Epithelial cell of prostate (primary cell): ENCODE results near the gene ODF3L1.

DNA sequence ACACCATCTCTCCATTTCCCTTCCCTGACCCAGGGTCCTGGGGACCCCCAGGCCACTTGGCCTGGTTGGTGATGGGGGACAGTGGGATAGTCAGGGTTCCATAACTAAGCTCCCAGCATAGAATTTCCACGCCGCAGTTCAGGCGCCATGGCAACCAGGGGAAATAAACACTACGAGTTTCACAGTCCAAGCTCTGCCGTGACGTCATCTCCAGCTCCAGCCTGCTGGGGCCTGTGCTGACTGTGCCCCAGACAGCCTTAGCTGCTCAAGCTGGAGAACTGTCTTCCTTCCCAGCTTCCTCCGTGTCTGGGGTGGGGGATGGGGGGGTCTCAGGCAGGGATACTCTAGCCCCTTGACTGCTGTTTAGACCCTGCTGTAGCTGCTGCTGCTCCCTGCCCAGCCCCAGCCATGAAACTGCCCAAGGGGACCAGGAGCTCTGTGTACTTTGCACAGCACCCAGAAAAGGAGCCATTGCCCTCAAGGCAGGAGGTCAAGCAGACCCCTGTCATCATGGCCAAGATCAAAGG, at the start of gene ODF3L1:
Gene ODF3L1, plus strand, starts transcription at position 250 of the 527 bp plus-strand sequence.
- RRBS, result no CpG with 5 or more reads among the region's 7 CpGs

DNA sequence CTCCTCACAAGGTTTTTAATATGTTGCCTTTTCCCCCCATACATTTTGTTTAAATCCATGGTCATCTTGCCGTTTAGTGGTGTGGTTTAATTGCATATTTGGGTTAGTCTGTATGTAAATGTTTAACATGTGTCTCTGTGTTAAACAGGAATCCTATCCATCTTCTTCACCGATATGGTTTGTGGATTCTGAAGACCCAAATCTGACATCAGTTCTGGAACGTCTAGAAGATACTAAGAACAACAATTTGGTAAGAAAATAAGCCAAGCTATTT, 10.9 kb downstream of the UBE2Q2 start:
- RRBS, result no CpG with 5 or more reads among the region's 3 CpGs

GRCh38 chr15:75891793-75892161, 11.9 kb upstream of the FBXO22 start:
- RRBS, result no CpG with 5 or more reads among the region's 1 CpG

GRCh38 chr15:76163230-76163930, 103.6 kb downstream of the TMEM266 start:
- RRBS, result no CpG with 5 or more reads among the region's 12 CpGs

DNA sequence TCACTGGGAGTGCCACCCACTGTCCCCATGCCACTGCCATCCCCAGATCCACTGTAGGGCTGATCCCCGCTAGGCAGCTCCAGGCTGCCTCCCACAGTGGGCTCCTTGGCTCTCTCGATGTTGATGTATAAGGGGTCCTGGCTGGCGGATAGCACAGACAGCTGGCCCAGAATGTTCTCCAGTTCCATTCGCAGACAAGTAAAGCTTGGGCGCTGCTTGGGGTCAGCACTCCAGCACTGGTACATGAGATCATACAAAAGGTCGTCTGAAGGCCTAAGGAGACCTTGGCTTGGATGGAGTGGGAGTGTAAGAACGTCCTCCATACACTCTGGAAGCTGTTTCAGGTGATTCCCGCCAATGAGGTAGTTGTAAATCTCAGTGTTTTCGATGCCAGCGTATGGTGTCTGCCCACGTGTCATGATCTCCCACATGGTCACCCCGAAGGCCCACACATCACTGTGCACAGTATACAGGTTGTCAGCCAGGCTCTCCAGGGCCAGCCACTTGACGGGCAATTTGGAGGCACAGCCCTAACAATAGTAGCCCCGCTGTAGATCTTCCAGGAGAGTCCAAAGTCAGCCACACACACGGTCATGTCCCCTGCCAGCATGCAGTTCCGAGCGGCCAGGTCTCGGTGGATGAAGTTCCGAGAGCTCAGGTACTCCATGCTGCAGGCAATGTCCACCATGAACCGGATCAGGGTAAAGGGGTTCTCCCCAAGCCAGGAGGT, 52.0 kb downstream of the ETFA start:
- RRBS, result no CpG with 5 or more reads among the region's 20 CpGs

DNA sequence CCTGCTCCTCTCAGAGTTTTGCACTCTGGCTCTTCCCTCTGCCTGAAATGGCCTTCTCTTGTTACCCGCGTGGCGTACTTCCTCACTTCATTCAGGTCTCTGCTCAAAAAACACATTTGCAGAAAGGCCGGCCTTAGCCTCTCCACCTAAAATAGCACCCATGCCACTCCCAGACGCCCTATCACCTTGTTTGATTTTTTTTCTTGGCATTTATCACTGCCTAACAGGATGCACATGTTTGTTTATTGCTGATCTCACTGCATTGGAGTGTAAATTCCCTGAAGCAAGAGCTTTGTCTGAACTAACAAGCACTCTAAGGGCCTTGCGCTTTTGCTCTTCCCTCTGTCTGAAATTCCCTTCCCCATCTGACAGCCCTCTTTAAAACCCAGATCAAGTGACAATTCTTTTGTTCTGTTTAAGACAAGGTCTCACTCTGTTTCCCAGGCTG, 1.5 kb upstream of the ETFA start:
- RRBS, result no CpG with 5 or more reads among the region's 6 CpGs

- RRBS, result no CpG with 5 or more reads among the region's 2 CpGs
These were observed 129.6 kb downstream of the ISL2 start for GRCh38 chr15:76466121-76466709.

DNA sequence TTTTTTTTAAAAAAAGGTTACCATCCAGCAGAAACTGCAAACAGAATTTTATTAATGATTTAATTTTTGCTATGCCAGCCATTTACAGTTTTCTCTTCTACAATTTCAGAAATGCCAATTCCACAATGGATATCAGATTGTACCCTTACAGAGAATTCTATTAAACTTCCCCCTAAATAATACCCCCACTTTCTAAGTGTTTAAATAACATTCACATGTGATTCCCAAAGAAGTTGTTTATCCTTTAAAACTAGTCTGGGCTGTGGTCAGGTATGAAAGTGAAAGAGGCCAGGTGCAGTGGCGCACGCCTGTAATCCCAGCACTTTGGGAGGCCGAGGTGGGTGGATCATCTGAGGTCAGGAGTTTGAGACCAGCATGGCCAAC, 2.7 kb downstream of the SCAPER start:
- RRBS, result no CpG with 5 or more reads among the region's 3 CpGs

GRCh38 chr15:77025192-77025851, 30.4 kb downstream of the PSTPIP1 start:
- RRBS, result no CpG with 5 or more reads among the region's 14 CpGs

DNA sequence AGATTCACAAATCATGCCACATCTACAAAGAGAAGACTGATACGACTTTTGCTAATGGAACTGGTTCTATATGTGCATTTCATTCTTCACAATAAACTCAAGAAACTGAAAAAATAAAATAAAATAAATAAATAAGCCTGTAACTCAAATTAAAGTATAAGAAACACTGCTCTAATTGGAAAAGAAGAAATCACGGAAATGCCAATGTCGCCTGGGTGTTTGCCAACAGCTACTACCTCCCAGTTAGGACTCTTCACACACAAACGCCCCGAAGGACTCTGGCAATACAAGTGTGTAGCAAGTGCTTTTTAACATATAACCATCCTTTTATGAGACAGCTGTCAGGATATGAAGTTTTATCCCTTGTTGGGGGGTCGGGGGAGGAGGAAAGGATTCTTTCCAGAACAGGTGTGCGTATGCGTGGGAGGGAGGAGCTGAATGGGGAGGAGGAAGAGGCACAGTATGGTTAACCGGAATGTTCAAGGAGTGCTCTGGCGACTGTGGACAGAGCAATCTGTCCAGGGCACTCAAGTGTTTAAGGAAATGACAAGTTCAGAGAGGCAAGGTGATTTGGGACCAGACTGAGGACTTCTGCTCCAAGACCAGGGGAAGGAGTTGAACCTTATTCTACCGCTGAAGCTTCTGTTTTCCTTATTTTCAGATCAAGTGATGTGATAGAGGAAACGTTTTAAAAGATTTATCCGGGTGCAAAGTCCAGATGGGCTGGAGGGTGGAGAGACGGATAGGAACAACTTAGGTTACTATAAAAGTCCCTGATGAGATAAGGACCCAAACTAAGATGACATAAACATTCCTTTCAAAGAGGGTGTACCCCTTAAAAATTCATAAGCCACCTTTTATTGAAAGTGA, 1.3 kb downstream of the TSPAN3 start:
- RRBS, result no CpG with 5 or more reads among the region's 14 CpGs

DNA sequence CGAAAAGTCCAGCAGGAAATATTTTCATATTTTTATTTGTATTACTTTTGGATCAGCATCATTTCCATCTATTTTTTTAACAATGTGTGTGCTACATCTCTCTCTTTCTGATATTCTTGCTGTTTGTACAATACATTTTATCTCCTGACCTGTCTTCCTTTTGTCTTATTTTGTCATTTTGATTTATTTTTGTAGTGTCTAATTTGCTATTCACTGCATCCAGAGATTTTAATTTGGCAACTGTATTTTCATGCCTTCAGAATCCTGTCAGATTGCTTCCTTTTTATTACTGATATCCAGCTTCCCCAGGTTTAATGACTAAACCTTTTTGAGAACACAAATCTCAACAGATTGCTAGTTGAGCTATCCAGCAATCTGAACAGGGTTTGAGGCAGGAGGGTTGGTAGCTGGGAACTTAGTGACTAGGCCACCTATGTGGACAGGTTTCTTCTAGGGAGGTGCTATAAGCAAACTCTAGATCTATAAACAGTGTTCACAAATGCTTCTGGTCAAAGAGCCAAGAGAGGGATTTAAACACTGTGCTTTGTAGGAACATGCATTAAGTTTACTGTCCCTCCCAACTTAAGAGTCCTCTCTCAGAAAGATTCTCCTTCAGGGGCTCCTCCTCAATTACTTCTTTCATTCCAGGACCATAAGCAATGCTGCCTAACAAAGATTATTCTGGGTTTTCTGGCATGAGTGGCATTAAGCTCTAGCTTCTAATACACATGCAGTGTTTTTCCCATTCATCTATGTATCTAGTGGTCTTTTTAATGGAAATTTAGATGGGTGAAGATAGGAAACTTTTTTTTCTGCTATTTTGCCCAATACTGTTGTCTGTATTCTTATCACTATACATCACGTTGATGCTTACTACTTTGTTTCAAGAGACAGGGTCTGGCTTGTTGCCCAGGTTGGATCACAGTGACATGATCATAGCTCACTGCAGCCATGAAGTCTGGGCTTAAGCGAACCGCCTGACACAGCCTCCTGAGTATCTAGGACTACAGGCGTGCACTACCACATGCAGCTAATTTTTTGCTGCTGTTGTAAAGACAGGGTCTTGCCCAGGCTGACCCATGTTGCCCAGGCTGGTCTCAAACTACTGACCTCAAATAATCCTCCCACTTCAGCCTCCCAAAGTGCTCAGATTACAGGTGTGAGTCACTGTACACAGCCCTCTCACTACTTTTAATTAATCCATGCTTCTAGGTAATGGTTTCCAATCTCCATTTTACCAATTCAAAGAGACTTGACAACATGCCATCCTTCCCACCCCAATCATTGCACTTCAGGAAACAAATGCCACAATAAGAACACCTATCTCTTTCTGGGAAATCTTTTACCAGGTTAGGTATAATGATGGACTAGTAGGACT, 84.8 kb downstream of the PEAK1 start:
- RRBS, result no CpG with 5 or more reads among the region's 5 CpGs

DNA sequence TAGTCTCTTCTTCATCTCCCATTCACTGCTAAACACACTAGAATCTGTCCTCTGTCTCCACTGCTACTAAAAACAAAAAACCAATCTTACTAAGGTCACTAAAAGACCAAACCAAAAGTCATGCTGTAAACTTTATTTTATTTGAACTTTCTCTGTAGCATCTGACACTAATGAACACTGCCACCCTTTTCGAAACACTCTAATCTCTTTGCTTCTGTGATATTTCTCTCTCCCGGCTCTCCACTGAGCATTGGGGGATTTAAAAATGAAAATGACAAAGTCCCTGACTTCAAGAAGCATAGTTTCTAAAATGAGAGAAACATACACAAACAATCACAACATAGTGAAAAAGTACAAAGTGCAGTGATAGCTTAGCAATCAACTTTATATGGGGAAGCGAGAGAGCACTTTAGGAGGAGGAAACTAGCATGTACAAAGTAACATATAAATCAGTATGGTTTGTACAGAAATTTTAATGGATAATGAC, 61.5 kb downstream of the PEAK1 start:
- RRBS, result no CpG with 5 or more reads among the region's 3 CpGs

GRCh38 chr15:77527056-77527790, 105.5 kb downstream of the LINGO1 start:
- RRBS, result 2% methylated on average over 3 of the region's 19 CpGs

DNA sequence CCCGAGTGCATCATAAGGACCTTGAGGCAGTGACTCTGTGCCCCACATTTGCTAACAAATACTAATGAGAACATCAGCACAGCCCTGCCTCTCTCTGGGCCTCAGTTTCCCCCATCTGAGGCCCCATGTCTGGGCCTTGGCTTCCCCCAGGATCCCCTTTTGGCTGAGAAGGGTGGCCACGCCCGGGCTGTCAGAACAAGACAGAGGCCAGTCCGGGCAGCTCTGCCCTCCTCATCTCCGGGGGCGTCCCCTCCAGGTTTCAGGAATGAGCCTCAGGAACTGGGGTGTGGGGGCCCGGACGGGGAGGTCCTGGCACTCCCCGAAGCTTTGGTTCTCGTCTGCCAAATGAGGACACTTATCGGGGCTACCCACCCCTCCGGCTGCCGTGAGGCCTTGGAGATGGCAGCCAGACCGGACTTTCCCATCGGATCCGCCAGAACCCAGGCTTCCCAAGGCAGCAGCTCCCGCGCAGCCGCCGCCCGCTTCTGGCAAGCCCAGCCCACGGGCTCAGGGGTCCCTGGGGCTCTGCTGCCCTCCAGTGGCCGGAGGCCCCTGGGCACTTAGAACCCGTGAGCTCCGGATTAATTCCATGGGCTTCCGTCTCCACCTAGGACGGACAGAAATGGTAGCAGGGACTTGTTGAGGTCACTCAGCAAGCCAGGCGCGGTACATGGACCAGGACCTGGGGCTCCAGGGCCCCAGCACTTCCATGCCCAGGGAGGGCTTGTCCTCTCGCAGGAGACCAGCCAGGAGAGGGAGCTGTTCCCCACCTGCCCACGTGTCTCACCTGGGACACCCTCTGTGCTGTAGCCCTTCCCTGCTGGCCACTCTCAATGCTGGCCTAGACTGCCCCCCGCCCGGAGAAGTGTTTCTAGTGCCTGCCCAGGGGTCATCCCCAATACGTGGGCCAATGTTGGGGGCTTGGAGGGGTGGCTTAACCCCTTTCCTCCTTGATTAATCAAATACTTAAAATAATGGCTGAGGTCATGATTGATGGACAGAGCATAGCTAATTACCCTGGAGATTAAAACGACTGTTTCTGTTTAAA, 89.4 kb downstream of the LINGO1 start:
- RRBS, result 3% methylated on average over 8 of the region's 35 CpGs

DNA sequence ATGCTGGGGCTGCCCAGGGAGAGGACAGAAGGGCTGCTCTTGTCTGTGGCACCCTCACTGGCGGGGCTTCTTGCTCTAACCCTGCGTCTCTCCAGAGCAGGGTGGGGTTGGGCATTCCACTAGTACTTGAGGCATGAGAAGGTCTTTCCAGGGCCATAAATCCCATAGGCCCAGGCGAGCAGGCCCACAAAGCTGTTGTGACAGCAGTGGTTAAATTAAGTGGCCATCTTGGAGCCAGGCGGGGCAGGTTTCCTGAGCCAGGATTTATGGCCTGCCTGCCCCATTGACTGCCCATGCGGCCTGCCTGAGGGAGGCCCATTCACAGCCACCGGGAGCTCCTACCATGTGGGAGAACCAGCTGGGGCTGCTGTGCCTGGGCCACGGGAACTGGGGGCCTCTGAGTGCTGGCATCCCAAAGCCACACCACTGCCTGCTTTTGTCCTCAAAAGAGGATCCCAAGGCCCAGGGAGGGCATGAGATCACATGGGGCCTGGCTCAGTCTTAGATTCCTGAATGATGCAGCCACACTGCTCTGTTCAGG, 81.8 kb downstream of the LINGO1 start:
- RRBS, result no CpG with 5 or more reads among the region's 7 CpGs

- RRBS, result 62% methylated on average over 16 of the region's 29 CpGs
These were observed 63.2 kb upstream of the LINGO1 start for GRCh38 chr15:77695700-77696585.

GRCh38 chr15:77755660-77756114, 123.0 kb upstream of the LINGO1 start:
- RRBS, result no CpG with 5 or more reads among the region's 4 CpGs

DNA sequence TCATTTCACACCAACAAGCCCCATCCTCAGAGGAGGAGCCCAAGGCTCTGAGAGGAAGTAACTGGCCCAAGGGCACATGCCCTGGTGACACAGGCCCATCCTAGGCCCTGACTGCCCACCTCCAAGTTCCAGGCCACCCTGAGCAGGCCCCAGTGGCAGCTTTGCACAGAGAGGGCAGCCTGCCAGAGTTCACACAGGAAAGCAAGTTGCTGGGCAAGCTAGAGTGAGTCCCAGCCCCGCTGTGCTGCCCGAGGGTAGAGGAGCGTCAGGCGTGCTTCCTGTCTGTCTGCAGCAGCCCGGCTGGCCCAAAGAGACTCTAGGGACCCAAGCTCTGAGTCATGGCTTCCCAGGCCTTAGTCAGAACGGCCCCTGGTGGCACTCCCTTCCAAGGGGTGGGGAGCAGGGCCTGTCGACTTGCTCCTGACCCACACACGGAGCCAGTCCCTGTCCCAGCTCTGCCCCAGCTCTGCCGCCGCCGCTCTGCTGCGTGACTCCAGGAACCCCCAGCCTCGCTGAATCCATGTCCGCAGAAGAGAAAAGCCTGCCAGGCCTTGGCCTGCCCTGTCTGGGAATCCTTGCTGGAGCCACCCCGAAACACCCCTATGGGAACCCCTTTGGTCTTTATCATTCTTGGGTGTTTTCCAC, 83.5 kb downstream of the TBC1D2B start:
- RRBS, result no CpG with 5 or more reads among the region's 15 CpGs

- RRBS, result 94% methylated on average over 3 of the region's 8 CpGs
These were observed 28.9 kb downstream of the TBC1D2B start for GRCh38 chr15:78048495-78049054.